HEK293 (cell line): ENCODE measurements around a stretch of chr13.

- PRO-cap: bidirectional peak, plus-strand start at chr13:28138851, minus-strand start at chr13:28138794; bidirectional peak, plus-strand start at chr13:28139134, minus-strand start at chr13:28139089; bidirectional peak, plus-strand start at chr13:28139417, minus-strand start at chr13:28139269; bidirectional peak, plus-strand start at chr13:28139720, minus-strand start at chr13:28139486
- RRBS, 2 experiments: under 1 to 2% methylated on average over 27 to 36 of the region's 72 CpGs
Measured at GRCh38 chr13:28138679-28139527, 558 bp downstream of the PAN3 start.

- PRO-cap: no peak
- RRBS, 2 experiments: no CpG with 5 or more reads among the region's 9 CpGs
Measured at GRCh38 chr13:28215158-28216168, 77.1 kb downstream of the PAN3 start.

- PRO-cap: no peak
- RRBS, 2 experiments: no CpG with 5 or more reads among the region's 6 CpGs
Measured at GRCh38 chr13:28292476-28293209, 154.3 kb downstream of the PAN3 start.

GRCh38 chr13:28422659-28423580 is 72.0 kb downstream of the FLT1 start:
- PRO-cap: no peak
- RRBS, 2 experiments: no CpG with 5 or more reads among the region's 9 CpGs

DNA sequence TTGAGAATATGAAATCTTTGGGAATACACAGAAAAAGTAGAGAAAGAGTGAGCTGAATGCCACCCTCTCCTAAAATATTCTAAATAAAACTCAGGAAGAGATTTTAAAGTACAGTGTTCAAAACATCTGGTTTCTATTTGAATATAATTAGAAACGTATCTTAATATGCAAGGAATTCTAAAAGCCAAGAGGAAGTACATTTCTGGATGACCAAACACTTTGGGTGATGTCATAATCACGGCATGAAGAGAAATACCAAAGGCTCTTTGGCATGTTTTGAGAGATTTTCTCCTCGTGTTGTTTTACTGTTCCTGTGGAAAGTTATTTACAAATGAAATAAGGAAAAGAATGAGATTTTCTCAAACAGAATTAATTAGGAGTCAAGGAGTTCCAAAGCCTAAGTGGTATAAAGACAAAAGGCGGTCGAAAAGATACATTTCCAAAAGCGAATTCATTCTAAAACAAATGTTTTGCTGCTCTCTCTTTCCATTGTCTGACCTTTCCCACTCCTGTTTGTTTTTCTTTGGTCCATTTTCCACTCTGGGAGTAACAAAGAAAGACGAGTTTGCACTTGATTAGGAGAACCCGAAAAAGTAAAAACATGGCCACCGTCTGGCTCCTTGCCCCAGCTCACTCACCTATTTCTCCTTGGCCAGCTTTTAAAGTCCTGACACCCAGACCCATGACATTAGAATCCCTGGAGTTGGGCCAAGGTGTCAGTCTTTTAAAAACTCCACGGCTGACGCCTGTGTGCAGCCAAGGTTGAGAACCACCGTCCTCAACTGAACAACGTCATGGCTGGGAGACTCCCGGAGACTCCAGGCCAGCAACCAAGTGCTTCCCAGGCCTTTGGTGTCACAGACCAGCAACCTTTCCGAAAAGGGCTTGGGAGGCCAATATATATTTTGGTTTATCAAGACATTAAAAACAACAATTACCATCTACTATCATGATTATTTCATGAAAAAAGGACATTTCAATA is 63.5 kb upstream of the FLT1 start:
- PRO-cap: no peak
- RRBS, 2 experiments: no CpG with 5 or more reads among the region's 15 CpGs

GRCh38 chr13:29123825-29124210 is 303.7 kb downstream of the MTUS2 start:
- PRO-cap: no peak
- RRBS, 2 experiments: no CpG with 5 or more reads among the region's 3 CpGs

DNA sequence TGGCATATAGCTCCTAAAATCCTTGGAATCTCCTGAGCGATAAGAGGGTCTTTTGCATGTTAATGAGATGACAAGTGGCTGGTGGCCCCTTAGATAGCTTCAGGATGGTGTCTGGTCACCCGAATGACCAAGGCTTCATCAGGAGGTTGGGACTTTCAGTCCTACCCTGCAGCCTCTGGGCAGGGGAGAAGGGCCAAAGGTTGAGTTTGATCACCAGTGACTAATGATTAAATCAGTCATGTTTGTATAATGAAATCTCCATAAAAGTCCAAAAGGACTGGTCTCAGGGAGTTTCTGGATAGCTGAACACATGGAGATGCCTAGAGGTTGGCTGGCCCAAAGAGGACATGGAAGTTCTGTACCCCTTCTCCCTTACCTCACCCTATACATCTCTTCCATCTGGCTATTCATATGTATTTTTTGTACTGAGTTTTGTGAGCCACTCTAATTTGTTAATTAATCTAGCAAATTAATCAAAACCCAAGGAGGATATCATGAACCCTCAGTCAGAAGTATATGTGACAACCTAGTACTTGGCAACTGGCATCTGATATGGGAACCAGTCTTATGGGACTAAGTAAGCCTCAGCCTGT is 316.3 kb downstream of the MTUS2 start:
- PRO-cap: no peak
- RRBS, 2 experiments: no CpG with 5 or more reads among the region's 2 CpGs

- PRO-cap: no peak
- RRBS, 2 experiments: 89 to 93% methylated on average over 2 of the region's 22 CpGs
Measured at GRCh38 chr13:29513133-29513935, 82.2 kb downstream of the SLC7A1 start.

GRCh38 chr13:29572563-29572970 is 22.9 kb downstream of the SLC7A1 start:
- PRO-cap: no peak
- RRBS, 2 experiments: no CpG with 5 or more reads among the region's 5 CpGs

DNA sequence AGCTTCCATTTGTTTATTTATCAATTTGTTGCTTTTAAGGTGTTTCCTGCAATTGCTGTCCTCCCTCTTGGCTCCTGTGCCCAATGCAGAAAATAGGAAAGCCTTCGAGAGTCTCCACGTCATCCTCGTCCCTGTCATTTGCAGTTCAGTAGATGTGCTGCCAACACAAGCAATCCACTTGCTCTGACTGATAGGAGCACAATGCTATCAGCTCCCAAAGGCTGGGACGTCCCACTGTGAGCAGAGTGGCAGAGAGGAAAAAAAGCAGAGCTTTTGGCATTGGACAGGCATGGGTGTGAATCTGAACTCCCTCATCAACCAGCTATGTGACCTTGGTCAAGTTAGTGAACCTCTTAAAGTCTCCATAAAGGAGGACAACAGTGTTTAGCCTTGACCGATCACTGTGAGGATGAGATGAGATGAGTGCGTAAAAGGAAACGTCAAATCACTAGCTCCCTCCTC is 10.7 kb upstream of the SLC7A1 start:
- PRO-cap: no peak
- RRBS, 2 experiments: no CpG with 5 or more reads among the region's 7 CpGs

DNA sequence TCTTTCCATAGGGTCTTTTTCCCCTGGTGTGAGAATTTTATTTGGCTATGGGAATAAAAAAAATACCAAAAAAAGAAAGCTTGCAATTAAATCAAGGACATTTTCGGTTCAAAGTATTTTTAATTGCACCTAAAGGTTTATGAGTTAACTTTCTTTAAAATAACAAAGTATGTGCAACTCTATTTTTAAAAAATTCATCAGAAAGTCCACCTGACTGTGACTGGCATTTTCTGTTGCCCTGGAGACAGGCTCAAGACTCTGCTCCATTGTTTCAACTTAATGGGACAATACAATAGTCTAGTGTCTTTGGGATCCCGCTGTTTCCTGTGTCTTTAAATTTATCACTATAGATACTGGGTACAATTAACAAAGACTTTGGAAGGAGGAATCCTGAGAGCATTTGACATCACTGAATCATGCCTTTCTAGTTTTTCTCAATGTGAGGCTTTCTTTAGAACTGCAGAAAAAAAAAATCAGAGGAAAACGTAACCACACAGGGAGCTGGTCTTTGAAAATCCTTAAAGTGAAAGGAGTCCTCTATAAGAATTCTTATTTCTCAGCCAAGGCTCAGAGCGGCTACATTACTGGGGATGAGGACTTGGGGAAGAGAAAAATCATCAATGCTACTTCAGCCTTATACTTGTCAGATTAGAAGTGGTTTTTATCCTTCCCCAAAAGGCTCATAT is 34.2 kb upstream of the UBL3 start:
- PRO-cap: no peak
- RRBS, 2 experiments: no CpG with 5 or more reads among the region's 4 CpGs

DNA sequence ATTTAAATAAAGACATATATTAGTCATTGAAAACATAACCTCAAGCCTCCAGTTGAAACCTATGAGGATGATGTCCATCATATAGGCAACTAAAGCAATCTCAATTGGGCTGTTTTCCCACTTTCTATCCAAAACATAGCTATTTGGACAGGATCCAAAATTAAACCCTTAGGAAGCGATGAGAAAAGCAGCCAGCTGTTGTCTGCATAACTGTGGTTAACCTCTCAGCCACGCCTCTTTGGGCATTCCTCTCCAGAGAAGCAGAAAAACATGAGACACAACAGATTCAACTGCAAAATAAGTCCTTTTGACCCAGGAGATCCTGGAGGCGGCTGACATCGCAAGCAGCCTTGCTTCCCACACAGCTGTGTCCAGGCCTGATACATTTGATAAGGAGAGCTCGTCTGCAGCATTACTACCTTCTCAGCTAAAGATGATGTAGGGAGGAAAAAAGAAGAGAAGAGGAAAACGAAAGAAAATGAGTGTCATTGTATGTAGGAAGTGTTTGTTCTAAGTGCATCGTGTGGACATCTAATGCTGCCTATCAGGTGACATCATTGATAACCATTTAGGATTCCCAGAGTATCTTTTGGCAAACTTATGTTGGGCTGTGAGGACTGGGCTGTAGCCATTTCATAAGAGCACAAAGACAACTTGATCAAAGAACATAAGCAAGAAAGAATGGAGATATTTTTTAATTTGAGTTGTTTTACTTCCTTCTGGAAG is 52.0 kb upstream of the UBL3 start:
- PRO-cap: no peak
- RRBS, 2 experiments: no CpG with 5 or more reads among the region's 7 CpGs

GRCh38 chr13:29936111-29936771 is 85.8 kb upstream of the UBL3 start:
- PRO-cap: no peak
- RRBS, 2 experiments: no CpG with 5 or more reads among the region's 9 CpGs

GRCh38 chr13:29958273-29959029 is 108.0 kb upstream of the UBL3 start:
- PRO-cap: no peak
- RRBS, 2 experiments: no CpG with 5 or more reads among the region's 4 CpGs

- PRO-cap: no peak
- RRBS, 2 experiments: no CpG with 5 or more reads among the region's 28 CpGs
Measured at GRCh38 chr13:30153492-30154255, 153.7 kb downstream of the KATNAL1 start.

DNA sequence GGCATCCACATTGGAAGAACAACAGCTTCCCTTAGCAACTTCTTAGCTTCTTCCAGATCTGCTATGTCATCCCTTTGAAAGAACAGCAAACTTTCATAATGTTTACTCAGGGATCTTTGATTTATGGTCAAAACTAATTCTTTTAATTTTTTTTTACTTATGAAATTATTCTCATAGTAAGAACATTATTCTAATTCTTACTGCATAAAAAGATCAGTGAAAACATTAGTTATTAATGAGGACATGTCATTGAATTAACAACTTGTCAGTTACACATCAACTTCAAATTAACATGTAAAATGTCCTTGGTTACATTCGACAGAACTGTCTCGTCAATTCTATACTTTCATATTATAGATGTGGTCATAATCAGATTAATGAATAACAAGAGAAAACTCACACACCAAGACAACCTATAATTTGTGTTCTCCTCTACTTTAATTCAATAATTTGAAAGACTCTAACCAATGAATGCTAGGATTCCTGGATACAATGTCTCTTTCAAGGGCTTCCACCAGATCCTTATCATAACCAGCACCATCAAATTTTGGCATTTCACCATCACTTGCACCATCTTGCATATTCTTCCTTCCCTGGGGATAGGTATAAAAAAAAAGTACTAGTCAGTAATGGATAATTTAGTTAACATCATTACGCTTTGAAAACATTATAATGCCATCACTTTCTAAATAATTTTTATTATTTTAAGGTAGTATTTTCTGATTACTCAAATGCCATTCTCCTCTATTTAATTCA is 66.7 kb downstream of the KATNAL1 start:
- PRO-cap: no peak
- RRBS, 2 experiments: no CpG with 5 or more reads among the region's 3 CpGs

- PRO-cap: no peak
- RRBS, 2 experiments: no CpG with 5 or more reads among the region's 2 CpGs
Measured at GRCh38 chr13:30279928-30280330, 27.4 kb downstream of the KATNAL1 start.

DNA sequence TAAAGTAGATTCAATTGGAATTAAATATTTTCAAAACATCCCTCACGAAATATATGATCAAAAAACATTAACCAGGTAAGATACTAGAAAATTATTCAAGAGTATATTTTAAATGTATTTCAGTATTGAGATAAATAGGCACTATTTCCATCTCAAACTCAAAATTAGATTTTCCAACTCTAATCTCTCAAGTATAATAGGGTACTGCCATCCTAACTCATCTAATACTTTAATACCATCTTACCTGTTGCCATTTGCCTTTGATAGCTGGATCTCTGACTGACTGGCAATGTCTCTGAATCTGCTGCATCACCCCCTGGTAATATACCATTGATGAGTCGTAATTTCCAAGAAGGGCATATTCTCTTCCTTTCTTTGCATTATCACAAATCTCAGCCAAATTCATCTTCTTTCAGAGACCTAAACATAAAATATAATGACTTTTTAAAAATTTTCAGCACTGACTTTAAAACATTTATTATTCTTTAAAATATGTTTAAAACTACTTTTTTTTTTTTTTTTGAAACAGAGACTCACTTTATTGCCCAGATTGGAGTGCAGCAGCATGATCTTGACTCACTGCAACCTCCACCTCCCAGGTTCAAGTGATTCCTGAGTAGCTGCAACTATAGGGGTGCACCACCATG is 23.9 kb downstream of the KATNAL1 start:
- PRO-cap: no peak
- RRBS, 2 experiments: no CpG with 5 or more reads among the region's 2 CpGs

DNA sequence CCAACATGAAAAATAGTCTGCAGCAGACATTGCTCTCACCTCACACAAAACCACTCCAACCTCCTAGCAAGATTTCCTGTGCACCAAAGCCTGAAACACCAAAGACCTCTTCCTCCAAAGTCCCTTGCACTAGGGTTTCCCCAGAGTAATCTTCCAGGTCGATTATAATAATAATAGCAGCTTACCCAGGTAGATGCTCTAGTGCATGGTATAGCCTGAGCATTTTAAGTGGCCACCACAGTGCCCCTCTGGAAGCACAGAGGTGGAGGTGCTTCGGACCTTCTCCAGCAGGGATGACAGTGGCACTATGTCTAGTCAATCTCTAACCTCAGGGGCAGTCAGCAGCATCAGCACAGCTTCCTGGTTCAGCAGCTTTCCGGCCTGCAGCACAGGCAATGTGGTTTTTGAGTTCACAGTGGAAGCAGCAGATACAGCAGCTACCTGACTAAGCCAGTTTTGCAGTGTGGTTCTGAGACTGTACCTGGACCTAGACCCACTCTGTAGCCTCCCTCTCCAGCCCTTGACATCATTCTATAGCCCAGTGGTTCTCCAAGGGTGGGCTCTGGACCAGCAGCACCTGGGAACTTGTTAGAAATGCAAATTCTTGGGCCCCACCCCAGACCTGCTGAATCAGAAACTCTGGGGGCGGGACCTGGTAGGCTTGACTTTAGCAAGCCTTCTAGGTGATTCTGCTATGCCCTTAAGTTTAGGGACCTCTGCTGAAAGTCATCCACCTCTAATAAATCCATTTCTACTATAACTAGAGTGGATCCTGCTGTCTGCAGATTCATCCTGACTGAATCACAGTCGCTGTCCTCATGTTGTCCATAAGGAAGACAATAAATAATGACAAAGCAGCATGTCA is 45.4 kb upstream of the UBE2L5 start:
- PRO-cap: no peak
- RRBS, 2 experiments: no CpG with 5 or more reads among the region's 5 CpGs

GRCh38 chr13:30395447-30395956 is 26.8 kb upstream of the UBE2L5 start:
- PRO-cap: bidirectional peak, plus-strand start at chr13:30395620, minus-strand start at chr13:30395597
- RRBS, 2 experiments: no CpG with 5 or more reads among the region's 12 CpGs